Monocyte (primary cell): ENCODE measurements around the genes EQTN, DNAJA1 and SPINK4.

GRCh38 chr9:27121865-27122604 is 13.0 kb downstream of the TEK start:
- PRO-cap, 2 experiments, result no peak in any of the 2 experiments

GRCh38 chr9:27297026-27297460 is at the start of gene EQTN:
TSS of gene EQTN (minus strand) at chr9:27297150.
- PRO-cap, 2 experiments, result no peak in any of the 2 experiments

DNA sequence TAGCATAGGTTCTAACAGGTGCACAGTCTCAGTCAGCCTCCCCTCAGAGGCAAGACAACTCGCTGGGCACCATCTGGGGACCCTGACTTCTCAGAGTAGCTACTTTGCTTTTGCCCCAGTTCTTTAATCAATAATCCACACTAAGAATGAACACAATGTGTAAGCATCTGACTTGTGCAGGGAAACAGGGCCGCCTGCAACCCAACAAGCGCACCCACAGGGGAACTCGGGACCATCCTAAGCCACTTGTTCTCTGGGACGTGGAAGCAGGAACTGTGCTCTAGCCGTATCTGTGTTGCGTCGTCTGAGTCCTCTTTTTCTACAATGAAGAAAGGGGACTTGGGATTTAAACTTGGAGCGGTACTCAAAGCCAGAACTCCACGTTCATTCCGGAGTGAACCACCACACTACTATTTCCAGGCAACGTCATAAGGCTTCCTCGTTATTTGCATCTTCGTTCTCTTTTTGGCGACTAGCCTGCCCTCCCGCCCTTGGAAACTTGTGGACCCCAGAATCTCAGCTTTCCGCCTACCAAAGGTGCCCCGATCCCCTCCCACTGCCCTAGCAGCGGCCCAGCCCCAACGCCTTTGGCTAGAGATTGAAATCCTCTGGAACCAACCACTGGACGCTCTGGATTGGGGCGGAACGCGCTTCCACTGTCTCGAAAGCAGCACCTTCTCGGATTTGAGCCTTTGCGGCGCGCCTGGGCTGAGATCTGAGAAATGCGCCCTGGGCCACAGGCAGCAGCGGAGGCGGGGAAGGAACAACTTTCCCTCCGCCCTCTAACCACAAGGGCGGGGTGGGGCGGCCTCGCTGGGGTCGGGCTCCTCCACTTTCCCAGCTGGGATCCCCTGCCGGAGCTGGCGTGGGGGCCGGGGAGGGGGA is 1.6 kb downstream of the MOB3B start:
- PRO-cap, 2 experiments, result peak in 2 of 2 experiments; most common plus-strand start position 832 of the sequence (in 1); most common minus-strand start position 526 of the sequence (in 1)

DNA sequence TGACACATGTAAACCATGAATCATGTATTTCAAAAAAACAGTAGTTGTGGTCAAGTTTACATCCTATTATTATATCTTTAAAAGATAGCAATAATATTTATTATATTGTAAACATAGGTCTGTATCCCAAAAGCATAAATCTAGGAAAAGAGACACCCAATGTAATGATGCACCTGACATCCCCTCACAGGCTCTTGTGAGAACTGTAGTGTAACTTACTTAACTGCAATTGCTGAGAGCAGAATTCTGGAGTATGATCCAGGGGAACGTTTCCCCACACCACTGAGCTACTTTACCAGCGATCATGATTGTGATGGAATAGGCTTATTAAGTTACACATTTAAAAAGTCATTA is 18.3 kb upstream of the MOB3B start:
- PRO-cap, 2 experiments, result no peak in any of the 2 experiments

DNA sequence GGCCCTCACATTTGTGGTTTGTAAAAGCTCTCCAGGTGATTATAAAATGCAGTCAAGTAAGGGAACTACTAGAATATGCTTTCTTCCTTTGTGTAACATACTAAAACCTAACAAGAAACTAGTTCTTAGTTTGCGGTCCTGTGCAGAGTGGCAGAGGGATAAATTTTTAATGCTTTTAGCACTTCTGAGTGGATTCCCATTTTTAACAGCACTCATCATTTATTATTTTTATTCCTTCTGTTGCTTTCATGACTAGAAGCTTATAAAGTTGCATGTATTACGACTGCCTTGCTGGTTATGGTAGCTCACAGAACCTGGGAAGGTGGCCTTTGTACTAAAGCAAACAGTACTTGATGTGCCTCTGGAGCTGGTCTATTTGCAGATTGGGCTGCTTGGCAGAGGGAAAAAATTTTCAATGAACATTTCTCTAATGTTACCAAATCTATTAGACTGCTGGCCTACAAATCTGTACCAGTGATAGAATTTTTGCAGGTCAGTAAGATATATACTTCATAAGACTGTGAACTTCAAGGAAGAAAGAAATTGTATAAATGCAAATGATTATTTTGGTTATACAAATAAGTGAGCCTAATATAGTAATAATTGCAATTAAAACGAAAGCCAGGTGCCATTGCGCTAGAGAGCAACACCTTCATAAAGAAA is 274.5 kb upstream of the C9orf72 start:
- PRO-cap, 2 experiments, result no peak in any of the 2 experiments

GRCh38 chr9:29211376-29211996 is 1.9 kb downstream of the LINGO2 start:
- PRO-cap, 2 experiments, result no peak in any of the 2 experiments

- PRO-cap, 2 experiments, result peak in 2 of 2 experiments; most common plus-strand start chr9:33025275 (in 2); most common minus-strand start chr9:33025037 (in 2)
Measured at GRCh38 chr9:33024556-33025397, at the start of gene DNAJA1. TSS of gene DNAJA1 (plus strand) at chr9:33025273.

- PRO-cap, 2 experiments, result no peak in any of the 2 experiments
Measured at GRCh38 chr9:33034819-33035507, 9.9 kb downstream of the DNAJA1 start.

DNA sequence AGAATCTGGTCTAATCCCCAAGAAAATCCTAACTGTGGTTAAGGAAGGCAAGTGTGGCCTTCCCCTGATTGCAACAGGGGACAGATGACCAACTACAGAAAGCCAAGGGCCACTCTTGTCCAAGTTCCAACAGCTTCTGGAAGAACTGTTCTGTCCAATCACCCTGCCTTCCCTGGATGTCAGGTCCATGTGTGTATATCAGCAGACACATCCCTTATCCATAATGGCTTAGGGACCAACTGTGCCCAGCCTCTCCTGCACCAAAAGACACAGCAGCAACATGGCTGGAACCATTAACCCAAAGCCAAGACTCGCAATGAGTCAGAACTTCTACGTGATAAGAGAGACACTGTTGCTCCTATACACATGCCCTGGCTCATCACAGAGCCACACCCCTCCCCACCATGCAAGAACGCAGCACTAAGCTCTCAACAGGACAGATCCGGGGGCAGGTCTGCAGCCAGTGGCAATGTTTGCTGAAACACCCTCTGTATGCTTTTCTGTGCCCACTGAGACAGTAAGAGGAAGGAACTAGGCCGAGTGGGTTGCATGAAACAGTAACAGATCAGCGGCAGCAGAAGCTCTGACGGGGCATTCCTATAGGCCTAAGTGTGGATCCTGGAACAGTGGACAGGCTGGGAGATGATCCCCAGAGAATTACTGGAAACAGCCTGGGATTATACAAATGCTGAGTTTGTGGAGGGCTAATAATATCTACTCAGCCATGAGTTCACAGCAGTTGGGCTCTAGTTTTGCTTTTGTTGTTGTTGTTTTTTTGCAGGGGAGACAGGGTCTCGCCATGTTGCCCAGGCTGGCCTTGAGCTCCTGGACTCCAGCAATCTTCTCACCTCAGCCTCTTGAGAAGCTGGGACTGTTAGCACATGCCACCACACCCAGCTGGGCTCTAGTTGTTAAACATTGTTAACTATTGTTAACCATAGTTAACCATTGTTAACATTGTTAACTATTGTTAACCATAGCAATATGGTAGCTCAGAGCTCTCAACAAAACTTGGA is 41.1 kb downstream of the B4GALT1 start:
- PRO-cap, 2 experiments, result peak in 2 of 2 experiments; most common plus-strand start position 439 of the sequence (in 1); most common minus-strand start position 168 of the sequence (in 1)

GRCh38 chr9:33140799-33141252 is 26.3 kb downstream of the B4GALT1 start:
- PRO-cap, 2 experiments, result peak in 2 of 2 experiments; most common minus-strand start chr9:33140926 (in 1)

- PRO-cap, 2 experiments, result peak in 1 of 2 experiments; most common minus-strand start chr9:33158101 (in 1)
Measured at GRCh38 chr9:33157817-33158306, 9.3 kb downstream of the B4GALT1 start.

- PRO-cap, 2 experiments, result no peak in any of the 2 experiments
Measured at GRCh38 chr9:33170583-33171049, 3.5 kb upstream of the B4GALT1 start.

DNA sequence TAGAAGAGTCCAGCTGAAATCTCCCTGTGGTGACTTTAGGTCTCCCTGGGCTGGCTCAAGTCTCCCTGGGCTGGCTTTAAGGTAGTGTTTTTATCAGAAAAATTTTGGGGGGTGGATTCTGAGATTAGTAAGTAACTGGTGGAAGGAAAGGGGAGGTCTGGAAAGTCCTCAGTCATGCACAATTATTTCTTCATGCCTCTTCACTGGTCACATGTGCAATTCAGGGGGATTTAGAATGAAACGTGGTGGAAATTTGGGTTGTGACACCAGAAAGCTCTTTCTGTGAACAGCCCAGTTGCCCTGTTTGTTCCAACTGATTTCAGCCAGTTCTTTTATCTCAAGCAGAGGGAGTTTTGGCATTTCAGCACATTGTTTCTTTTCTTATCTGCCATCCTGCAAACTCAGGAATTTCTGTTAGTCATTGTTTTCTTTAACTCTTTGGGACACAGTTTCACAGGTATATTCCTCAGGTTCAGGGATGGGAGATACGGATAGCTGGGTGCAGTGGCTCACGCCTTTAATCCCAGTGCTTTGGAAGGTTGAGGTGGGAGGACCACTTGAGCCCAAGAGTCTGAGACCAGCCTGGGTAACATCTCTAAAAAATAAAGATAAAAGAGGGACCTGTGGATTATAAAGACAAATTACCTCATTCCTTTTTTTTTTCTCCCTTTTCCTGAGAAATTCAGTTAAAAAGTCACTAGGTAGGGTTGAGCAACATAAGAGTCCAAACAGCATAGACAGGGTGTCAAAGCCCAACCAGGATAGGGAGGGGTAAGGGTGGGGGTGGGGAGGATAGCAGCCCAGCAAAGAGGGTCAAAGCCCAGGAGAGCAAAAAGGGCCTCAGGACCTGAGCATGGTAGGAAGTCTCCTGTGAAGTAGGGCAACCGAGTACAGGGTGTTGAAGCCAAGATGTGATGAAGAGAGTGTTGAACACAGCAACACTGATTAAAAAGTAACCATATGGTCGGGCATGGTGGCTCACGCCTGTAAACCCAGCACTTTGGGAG is 5.3 kb upstream of the B4GALT1 start:
- PRO-cap, 2 experiments, result no peak in any of the 2 experiments

DNA sequence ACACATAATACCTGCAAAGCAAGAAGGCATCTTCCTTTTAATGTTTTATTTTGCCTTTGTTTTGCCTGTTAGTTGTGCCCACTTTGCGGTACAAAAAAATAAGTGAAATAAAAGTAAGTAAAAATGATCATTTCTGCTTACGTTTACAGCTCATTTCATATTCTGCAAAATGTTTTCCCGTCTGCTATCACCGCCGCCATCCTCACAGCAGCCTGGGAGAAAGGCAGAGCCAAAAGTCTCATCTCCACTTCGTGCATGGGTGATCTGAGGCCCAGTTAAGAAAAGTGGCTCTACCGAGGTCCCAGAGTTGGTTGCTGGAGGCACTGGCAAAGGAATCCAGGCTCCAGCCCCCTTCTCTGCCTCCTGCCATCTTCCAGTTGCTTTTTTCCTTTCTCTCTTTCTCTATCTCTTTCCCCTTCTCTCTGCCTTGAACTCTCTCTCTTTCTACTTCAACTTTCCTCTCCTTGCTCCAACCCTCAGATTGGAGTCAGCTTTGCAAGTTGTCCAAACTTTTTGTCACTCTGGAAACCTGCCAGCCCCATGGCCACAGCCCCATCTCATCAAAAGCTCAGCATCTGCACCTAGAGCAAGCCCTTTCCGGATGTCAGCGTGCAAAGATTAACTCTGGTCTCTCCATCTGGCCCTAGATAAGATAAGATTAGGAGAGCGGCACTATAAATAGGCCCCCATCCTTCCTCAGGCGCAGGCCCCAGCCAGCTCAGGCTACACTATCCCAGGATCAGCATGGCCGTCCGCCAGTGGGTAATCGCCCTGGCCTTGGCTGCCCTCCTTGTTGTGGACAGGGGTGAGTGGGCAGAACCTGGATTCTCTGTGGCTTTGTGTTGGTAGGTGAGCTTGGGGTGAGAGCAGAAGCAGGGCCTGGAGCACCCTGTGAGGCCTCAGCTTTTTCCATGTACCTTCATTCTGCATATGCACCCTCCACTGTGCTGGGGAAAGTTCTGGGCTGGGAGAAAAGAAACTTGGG is at the start of gene SPINK4:
Gene SPINK4, plus strand, starts transcription at position 703 of the 985 bp plus-strand sequence.
- PRO-cap, 2 experiments, result peak in 1 of 2 experiments; most common minus-strand start position 469 of the sequence (in 1)

GRCh38 chr9:33392890-33393262 is 9.5 kb downstream of the AQP7 start:
- PRO-cap, 2 experiments, result no peak in any of the 2 experiments

DNA sequence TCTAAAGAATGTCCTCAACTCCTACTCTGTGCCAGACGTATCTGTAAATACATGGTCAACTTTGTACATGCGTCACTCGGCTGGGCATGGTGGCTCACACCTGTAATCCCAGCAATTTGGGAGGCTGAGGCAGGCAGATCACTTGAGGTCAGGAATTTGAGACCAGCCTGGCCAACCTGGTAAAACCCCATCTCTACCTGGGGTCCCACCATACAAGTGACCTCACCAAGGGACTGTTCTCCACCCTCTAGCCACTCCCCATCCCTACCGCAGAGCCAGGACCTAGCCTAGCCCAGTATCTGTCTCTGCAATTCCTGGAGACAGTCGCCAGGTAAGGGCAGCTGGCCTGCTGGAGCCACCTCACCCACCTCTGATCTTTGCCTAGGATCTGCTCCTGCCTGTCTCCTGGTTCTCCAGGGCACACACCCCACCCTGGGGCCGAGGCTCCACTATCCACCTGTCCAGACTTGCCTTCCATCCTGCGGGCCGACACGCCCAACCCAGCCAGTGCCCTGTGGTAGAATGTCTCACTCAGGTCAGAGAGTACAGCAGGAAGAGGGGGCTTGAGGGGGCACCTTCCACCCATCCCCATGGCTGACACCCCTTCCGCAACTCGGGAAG is 15.6 kb upstream of the AQP7 start:
- PRO-cap, 2 experiments, result no peak in any of the 2 experiments

DNA sequence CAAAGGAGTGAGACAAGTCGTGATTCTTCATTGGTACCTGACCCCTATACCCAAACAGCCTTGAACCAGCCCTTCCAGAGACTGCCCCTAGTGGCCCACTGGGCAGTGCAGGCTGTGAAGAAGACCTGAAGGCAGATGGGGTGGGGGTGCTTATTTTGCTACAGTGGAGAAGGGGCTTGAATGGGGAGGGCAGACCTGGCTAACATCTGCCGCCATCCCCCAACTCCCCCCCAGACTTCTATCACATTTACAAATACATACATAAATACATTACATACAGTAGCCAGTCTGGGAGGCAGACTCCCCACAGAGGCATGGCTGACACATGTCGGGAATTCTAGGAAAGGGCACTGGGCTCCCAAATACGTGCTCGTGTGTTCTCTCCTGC is 105.1 kb downstream of the UBE2R2 start:
- PRO-cap, 2 experiments, result no peak in any of the 2 experiments

DNA sequence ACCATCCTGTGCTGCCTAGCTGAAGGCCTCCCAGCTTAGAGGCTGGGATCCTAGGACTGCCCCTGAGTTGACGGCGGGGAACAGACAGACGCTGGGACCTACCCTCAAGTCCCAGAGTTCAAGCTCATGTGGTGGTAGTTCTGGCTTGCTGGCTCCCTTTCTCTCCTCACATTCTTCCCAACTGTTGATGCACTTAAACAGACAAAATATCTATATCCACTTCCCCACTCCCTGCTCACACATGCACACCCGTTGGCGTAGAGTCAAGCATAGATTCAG is 65.8 kb downstream of the KIF24 start:
- PRO-cap, 2 experiments, result no peak in any of the 2 experiments

GRCh38 chr9:34513276-34514018 is 9.3 kb downstream of the ENHO start:
- PRO-cap, 2 experiments, result no peak in any of the 2 experiments

DNA sequence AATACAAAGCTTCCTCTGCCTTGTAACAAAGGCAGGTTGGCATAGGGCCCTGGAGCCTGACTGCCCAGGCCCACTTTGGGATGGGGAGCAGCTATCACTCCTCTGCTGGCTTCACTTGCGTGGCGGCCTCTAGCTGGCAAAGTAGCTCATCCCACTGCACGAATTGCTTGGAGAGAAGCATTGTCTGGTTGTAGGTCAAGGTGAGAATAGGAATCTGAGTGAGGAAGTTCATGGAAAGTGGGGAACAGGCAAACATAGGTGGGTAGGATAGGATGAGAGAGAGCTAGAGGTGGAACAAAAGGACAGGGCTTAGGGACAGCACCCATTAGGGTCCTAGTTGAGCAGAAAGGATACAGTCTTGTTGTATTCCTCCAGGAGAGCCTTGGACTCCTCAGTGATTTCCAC is 1.8 kb upstream of the RPP25L start:
- PRO-cap, 2 experiments, result no peak in any of the 2 experiments